H1 (cell line): ENCODE data around the gene AFTPH.

- RRBS, result no CpG with 5 or more reads among the region's 7 CpGs
CAGE:
- cytosol, long polyA plus RNA, result no peak
- long polyA plus RNA, result no peak
- nucleus, long polyA plus RNA, result no peak
Observed at GRCh38 chr2:64401317-64401841, 52.6 kb upstream of the LGALSL start.

GRCh38 chr2:64453697-64453829 is 399 bp upstream of the LGALSL start:
- RRBS, result no CpG with 5 or more reads among the region's 2 CpGs
CAGE:
- cytosol, long polyA plus RNA, result no peak
- long polyA plus RNA, result no peak
- nucleus, long polyA plus RNA, result no peak

DNA sequence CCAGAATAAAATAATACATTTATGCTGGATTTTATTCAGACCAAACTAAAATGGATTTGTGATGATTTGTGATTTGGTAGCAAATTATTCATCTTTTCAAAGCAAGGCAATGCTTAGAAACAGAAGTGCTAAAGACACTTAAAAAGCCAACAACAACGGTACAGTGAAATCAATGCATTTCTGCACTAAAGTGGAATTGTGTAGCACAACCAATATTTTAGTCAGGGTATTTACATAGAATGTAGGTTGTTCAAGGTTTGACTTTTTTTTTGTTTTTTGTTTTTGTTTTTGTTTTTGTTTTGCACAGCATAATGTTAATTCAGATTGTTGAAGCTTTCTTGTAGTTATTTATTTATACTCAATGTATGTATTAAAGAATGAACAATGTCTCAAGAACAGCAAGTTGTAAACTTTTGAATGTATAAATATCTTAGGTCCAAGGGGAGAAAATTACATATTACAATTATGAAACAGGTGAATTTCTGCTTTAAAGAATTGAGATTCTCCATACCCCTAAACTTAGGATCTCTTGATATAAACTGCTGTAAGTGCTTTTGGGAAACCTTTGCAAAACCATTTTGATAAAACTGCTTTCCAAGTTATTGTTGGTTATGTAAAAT is 4.8 kb downstream of the LGALSL start:
- RRBS, result no CpG with 5 or more reads among the region's 1 CpG
CAGE:
- cytosol, long polyA plus RNA, result no peak
- long polyA plus RNA, result no peak
- nucleus, long polyA plus RNA, result no peak

DNA sequence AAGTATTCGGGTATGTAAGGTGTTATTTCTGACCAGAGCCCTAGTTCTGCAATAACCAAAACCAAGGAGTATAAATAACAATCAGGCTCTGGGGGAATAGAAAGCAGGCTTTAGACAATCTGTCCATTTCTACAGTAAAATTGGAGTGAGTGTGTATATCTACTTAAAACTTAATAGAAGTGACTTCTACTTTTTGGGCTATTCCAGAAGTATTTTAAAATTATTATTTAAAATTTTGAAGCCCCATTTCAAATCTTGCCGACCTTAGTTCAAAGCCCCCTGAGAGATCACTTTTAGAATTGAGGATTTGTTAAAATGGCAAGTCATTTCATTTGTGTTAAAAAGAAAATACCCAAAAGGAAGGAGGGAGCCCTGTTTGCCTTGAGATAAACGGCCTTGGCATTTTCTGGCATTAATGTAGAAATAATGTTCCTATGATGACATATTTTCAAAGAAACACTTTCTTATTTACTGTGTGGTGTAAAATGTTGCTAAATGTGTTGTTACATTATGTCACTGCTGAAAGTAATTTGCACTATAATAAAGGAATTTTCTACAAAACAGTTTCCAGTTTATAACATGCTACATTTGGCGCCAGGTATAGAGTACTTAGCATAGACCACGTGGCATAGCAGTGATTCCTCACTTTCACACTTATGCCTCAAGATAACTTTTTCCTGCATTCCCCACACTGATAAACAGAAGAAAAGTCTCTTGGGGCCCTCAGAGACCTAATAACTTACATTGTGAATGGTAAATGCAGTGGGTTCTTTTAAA is 7.0 kb downstream of the LGALSL start:
- RRBS, result no CpG with 5 or more reads among the region's 5 CpGs
CAGE:
- cytosol, long polyA plus RNA, result no peak
- long polyA plus RNA, result start-site peak on the plus strand centred at position 132 of the sequence, 98 bp wide, 30 and 23 reads in 2 replicates; start-site peak on the plus strand centred at position 316 of the sequence, 110 bp wide, 122 and 122 reads in 2 replicates; start-site peak on the plus strand centred at position 480 of the sequence, 80 bp wide, 15 and 14 reads in 2 replicates
- nucleus, long polyA plus RNA, result start-site peak on the plus strand centred at position 117 of the sequence, 68 bp wide, 15 reads; start-site peak on the plus strand centred at position 282 of the sequence, 42 bp wide, 7 reads; start-site peak on the plus strand centred at position 385 of the sequence, 50 bp wide, 45 reads

DNA sequence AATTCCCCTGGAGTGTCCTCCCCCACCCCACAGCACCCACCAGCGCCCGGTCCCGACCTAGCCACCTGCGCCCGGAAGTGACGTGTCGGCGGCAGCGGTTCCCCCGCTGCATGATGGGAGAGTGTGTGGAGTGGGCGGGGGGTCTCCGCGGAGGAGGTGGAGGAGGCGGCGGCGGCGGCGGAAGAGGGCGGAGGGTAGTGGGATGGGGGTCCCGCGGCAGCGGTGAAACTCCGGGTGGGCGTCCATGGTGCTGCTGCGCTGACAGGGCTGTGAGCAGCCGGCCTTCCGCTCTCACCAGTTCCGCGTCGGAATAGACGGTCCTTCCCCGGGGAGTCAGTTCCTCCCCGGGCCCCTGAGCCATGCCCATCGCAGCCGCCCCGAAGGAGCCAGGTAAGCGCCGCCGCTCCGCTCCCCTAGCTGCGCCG is at the start of gene AFTPH:
AFTPH (plus strand) TSS at position 106 of the 425 bp plus-strand sequence.
- RRBS, result 1% methylated on average over 14 of the region's 42 CpGs
CAGE:
- cytosol, long polyA plus RNA, result start-site peak on the plus strand centred at position 151 of the sequence, 80 bp wide, 185 reads
- long polyA plus RNA, result start-site peak on the plus strand centred at position 162 of the sequence, 72 bp wide, 34 and 86 reads in 2 replicates
- nucleus, long polyA plus RNA, result start-site peak on the plus strand centred at position 154 of the sequence, 75 bp wide, 93 reads

- RRBS, result no CpG with 5 or more reads among the region's 4 CpGs
CAGE:
- cytosol, long polyA plus RNA, result no peak
- long polyA plus RNA, result no peak
- nucleus, long polyA plus RNA, result no peak
Observed at GRCh38 chr2:64551306-64552143, 27.4 kb downstream of the AFTPH start.

DNA sequence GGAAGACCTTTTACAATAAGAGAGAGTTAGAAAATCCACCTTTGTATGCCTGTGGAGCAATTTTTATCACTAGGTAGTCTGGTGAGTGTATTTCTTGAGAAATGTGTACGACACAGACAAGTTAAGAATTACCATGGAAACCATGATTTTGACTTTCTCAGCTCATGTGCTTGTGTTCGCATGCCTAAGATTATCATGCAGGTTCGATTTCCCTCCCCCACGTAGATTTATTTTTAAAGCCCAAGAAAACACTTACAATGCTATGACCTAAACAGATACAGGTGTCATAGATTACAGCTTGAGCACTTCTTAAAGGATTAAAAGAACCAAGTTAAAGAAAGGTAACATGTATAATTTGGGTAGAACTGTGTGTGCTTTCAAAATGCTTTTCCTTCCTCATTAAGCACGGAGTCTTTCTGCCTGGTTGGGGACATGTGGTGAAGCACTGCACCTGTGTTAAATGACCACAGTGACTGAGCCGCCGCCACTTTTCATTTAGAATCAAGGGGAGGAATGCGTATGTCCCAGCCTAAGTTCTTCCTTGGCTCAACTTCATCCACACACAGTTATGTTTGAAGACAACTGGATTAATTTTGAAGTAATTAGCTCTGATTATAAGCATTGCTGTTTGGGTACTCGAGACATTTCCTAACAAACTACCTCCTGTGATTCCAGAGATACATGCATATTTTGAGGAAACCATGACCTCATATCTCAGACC is 16.5 kb downstream of the SERTAD2 start:
- RRBS, result no CpG with 5 or more reads among the region's 9 CpGs
CAGE:
- cytosol, long polyA plus RNA, result no peak
- long polyA plus RNA, result no peak
- nucleus, long polyA plus RNA, result no peak

GRCh38 chr2:64650376-64650744 is 3.4 kb downstream of the SERTAD2 start:
- RRBS, result no CpG with 5 or more reads among the region's 3 CpGs
CAGE:
- cytosol, long polyA plus RNA, result no peak
- long polyA plus RNA, result no peak
- nucleus, long polyA plus RNA, result no peak

- RRBS, result no CpG with 5 or more reads among the region's 10 CpGs
CAGE:
- cytosol, long polyA plus RNA, result no peak
- long polyA plus RNA, result no peak
- nucleus, long polyA plus RNA, result no peak
Observed at GRCh38 chr2:64766586-64767564, 113.2 kb upstream of the SERTAD2 start.

DNA sequence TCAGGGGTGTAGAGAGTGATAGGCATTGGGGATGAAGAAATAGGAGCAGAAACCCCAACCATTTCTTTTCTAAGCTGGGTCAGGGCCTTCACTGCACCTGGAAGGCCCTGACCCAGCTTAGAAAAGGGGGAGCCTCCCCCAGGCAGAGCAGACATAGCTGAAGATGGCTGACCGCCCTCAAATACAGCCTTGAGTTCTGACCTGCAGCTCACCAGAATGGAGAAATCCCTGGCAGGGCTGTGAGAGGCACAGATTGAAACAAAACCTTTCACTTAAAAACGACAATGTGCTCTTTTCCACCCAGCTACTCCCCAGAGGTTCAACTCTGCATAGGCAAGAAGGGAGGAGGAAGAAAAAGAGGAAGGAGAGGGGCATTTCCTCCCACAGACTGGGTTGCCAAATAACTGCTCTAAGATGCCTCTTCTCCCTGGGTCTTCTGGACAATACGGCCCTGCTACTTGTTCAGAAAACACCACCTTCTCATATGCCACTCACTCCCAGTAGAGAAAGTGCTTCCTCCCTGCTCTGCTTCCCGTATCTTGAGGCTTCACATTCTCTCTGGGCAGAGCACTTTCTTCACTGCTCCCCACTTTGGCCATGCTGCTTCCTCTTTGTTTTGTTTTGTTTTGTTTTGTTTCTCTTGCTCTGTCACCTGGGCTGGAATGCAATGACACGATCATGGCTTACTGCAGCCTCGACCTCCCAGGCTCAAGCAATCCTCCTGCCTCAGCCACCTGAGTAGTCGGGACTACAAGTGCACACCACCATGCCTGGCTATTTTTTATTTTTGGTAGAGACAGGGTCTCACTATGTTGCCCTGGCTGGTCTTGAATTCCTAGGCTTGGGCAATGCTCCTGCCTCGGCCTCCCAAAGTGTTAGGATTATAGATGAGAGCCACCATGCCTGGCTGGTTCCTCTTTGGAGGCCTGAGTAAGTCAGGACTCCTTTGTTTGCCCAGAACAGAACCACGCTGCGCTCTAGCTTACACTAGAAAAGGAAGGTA is 136.3 kb upstream of the SLC1A4 start:
- RRBS, result no CpG with 5 or more reads among the region's 10 CpGs
CAGE:
- cytosol, long polyA plus RNA, result no peak
- long polyA plus RNA, result no peak
- nucleus, long polyA plus RNA, result no peak

DNA sequence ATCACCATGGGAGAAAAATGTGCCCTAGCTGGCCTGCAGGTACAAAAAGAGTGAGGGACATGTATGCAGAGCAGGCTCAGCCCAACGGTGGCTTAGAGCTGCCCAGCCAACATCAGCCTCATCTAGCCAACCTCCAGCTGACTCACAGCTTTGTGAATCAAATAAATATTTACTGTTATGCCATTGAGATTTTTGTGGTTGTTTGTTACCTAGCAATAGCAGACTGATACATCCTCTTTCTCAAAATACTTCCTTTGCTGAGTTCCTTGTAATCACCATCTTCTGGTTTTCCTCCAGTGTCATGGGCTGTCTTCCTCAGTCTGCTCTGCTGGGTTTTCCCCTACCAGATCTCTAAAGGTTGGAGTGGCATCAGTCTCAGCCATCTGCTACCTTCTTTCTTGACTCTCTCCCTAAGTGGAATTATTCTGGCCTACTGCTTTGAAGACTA is 126.6 kb upstream of the SLC1A4 start:
- RRBS, result no CpG with 5 or more reads among the region's 1 CpG
CAGE:
- cytosol, long polyA plus RNA, result no peak
- long polyA plus RNA, result no peak
- nucleus, long polyA plus RNA, result no peak

DNA sequence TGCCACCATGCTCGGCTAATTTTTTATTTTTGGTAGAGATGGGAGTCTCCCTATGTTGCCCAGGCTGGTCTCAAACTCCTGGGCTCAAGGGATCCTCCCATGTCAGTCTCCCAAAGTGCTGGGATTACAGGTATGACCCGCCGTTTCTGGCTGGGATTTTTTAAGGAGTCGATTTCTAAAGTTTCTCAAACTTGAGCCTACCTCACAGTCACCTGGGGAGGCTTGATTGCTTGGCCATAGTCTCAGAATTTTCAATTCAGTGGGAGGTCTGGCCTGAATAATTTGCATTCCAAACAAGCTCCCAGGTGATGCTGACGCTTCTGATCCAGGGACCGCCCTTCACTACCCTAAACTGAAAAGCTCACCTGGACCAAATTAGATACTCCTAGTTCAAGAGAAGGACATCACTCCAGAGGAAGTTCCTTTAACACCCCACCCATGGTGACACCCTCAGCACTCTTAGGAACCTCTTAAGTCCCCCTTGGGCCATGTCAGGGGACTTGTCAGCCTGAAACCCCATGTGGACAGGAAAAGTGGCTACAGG is 70.7 kb upstream of the SLC1A4 start:
- RRBS, result no CpG with 5 or more reads among the region's 6 CpGs
CAGE:
- cytosol, long polyA plus RNA, result no peak
- long polyA plus RNA, result no peak
- nucleus, long polyA plus RNA, result no peak

DNA sequence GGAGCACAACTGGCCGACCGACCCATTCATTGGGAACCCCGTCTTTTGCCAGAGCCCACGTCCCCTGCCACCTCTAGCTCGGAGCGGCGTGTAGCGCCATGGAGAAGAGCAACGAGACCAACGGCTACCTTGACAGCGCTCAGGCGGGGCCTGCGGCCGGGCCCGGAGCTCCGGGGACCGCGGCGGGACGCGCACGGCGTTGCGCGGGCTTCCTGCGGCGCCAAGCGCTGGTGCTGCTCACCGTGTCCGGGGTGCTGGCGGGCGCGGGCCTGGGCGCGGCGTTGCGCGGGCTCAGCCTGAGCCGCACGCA is 302 bp downstream of the SLC1A4 start:
- RRBS, result 2% methylated on average over 23 of the region's 40 CpGs
CAGE:
- cytosol, long polyA plus RNA, result no peak
- long polyA plus RNA, result no peak
- nucleus, long polyA plus RNA, result no peak

- RRBS, result no CpG with 5 or more reads among the region's 7 CpGs
CAGE:
- cytosol, long polyA plus RNA, result no peak
- long polyA plus RNA, result no peak
- nucleus, long polyA plus RNA, result no peak
Observed at GRCh38 chr2:65023922-65024341, 32.3 kb upstream of the CEP68 start.

DNA sequence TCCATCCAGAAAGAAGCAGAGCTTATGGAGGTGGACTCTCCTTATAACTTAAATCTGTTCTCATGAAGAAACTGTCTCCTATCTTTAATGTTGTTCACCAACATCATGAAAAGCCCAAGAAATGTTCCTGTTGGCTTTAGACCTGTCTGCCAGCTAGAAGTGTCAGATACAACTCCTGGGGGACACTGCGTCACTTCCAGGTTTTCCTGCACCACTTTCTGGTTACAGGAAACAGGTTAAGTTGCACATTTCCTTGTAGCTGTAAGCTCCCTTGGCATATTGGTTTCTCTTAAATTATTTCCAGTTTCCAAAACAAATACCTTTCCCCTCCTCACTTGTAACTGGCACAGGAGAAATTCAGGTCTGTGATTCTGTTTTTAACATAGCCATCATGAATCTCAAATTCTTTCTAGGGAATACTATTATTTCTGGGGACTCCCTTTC is 2.9 kb downstream of the CEP68 start:
- RRBS, result no CpG with 5 or more reads among the region's 1 CpG
CAGE:
- cytosol, long polyA plus RNA, result no peak
- long polyA plus RNA, result no peak
- nucleus, long polyA plus RNA, result no peak

GRCh38 chr2:65071332-65072185 is 15.3 kb downstream of the CEP68 start:
- RRBS, result 89% methylated on average over 3 of the region's 15 CpGs
CAGE:
- cytosol, long polyA plus RNA, result no peak
- long polyA plus RNA, result no peak
- nucleus, long polyA plus RNA, result no peak

GRCh38 chr2:65075699-65076323 is 19.6 kb downstream of the CEP68 start:
- RRBS, result no CpG with 5 or more reads among the region's 4 CpGs
CAGE:
- cytosol, long polyA plus RNA, result no peak
- long polyA plus RNA, result no peak
- nucleus, long polyA plus RNA, result no peak

GRCh38 chr2:65088851-65089285 is 32.7 kb downstream of the CEP68 start:
- RRBS, result no CpG with 5 or more reads among the region's 5 CpGs
CAGE:
- cytosol, long polyA plus RNA, result no peak
- long polyA plus RNA, result no peak
- nucleus, long polyA plus RNA, result no peak

- RRBS, result no CpG with 5 or more reads among the region's 8 CpGs
CAGE:
- cytosol, long polyA plus RNA, result no peak
- long polyA plus RNA, result no peak
- nucleus, long polyA plus RNA, result no peak
Observed at GRCh38 chr2:65165479-65166047, 35.7 kb upstream of the RAB1A start.

GRCh38 chr2:65231832-65232667 is 4.4 kb downstream of the ACTR2 start:
- RRBS, result no CpG with 5 or more reads among the region's 8 CpGs
CAGE:
- cytosol, long polyA plus RNA, result no peak
- long polyA plus RNA, result no peak
- nucleus, long polyA plus RNA, result no peak